Keratinocyte (primary cell): ENCODE measurements around a stretch of chr9.

CAGE:
- cytosol, long polyA minus RNA, result no peak
- cytosol, long polyA plus RNA, result no peak
- long polyA plus RNA, result no peak
- nucleus, long polyA minus RNA, result no peak
- nucleus, long polyA plus RNA, result no peak
Measured at GRCh38 chr9:134936250-134937122, 18.8 kb upstream of the FCN1 start.

CAGE:
- cytosol, long polyA minus RNA, result no peak
- cytosol, long polyA plus RNA, result no peak
- long polyA plus RNA, result no peak
- nucleus, long polyA minus RNA, result no peak
- nucleus, long polyA plus RNA, result no peak
Measured at GRCh38 chr9:135353430-135353834, 126.2 kb upstream of the PPP1R26 start.

DNA sequence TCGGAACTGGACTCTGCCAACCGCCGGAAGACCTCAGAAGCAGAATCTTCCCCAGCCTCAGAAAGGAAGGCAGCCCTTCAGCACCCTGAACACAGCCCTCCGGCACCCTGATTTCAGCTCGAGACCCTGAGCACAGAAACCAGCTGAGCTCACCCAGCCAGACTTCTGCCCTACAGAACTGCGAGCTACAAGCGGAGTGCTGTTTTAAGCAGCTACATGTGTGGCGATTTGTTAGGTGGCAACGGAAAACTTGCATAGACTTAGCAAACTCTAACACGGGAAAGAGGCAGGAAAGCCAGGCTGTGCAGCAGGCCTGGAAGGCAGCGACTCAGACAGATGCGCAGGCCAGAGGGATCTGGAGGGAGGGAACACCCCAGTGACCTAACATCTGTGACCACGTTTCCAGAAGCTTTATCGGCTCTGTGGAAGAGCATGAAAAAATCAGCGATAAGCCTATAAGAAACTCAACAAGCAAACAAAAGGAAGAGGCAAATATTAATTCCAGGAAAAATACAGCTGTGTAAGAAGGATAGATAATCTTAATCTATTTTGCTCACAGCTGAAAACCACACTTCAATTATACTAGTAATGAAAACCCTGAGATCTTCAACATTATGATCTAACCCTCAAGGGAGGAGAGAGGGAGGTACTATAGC, 11.0 kb downstream of the UBAC1 start:
CAGE:
- cytosol, long polyA minus RNA, result no peak
- cytosol, long polyA plus RNA, result no peak
- long polyA plus RNA, result no peak
- nucleus, long polyA minus RNA, result no peak
- nucleus, long polyA plus RNA, result no peak

DNA sequence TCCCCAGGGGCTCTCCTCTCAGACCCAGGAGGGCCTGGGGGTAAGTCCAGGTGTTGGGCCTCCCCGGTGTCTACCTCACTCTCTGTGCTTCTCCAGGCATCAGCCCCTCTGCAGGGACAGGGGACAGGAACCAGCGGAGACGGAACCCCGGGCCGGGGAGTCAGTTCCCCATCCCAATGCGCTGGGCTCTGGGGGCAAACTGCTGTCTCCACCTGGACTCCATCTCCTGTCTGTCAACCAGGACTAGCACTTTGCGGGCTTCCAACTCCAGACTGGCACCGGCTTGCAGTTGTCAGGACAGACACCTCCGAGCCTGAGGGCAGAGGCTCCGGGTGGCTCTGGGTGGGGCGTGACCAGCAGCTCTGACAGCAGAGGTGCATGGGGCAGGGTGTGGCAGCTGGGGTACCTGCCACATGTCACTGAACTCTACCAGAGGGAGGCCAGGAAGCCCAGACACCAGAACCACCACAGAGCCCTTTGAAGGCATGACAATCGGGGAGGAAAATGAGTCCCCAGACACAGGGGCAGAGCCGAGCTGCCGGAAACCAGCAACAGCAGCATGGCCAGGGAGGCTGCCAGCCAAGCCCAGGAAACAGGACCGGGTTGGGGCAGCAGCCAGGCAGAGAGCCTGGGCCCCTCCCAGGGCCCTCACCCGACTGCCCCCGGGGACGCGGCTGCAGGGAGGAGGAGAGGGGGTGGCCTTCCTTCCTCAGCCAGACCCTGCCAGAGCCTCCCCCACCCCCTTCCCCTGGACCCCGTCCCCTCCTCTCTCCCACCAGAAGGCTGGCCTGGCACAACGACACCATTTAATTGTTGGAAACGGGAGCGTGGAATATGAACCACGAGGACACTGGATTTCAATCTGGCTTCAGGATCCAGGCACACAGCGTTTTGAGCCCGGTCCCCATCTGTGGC, 17.9 kb upstream of the UBAC1 start:
CAGE:
- cytosol, long polyA minus RNA, result no peak
- cytosol, long polyA plus RNA, result no peak
- long polyA plus RNA, result no peak
- nucleus, long polyA minus RNA, result no peak
- nucleus, long polyA plus RNA, result no peak

GRCh38 chr9:136049549-136050134, 45.4 kb downstream of the NACC2 start:
CAGE:
- cytosol, long polyA minus RNA, result no peak
- cytosol, long polyA plus RNA, result no peak
- long polyA plus RNA, result no peak
- nucleus, long polyA minus RNA, result no peak
- nucleus, long polyA plus RNA, result no peak

DNA sequence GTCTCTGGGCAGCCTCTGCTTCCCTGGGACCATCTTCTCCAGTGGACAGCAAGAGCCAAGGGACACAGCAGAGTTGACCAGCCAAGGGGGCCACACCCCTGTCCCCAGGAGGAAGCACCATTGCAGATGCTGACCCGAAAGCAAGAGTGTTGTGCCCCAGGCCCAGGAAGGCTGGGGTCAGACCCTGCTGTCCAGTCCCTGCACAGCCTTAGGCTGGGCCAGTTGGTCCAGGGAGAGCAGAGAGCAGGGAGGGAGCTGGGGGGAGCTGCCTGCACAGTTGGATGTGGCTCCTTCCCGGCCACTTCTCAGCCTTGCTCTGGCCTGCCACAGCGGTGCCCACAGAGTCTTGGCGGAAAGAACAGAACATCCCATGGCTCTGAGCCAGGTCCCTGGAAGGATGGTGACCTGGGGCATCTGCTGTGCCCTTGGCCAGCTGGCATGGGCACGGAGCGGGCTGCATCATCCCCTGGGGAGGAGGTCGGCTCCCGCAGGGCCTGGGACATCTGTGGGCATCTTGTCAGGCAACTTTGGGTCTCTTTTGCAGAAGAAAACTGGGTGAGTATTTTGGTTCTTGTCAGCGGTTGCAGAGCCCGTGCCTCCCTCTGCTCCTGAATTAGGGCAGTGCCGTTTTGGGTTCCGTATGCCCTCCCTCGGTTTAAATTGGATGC, 10.2 kb upstream of the NACC2 start:
CAGE:
- cytosol, long polyA minus RNA, result no peak
- cytosol, long polyA plus RNA, result no peak
- long polyA plus RNA, result no peak
- nucleus, long polyA minus RNA, result no peak
- nucleus, long polyA plus RNA, result no peak

CAGE:
- cytosol, long polyA minus RNA, result no peak
- cytosol, long polyA plus RNA, result no peak
- long polyA plus RNA, result no peak
- nucleus, long polyA minus RNA, result no peak
- nucleus, long polyA plus RNA, result no peak
Measured at GRCh38 chr9:136218308-136219125, 13.6 kb upstream of the LHX3 start.

CAGE:
- cytosol, long polyA minus RNA, result no peak
- cytosol, long polyA plus RNA, result no peak
- long polyA plus RNA, result no peak
- nucleus, long polyA minus RNA, result no peak
- nucleus, long polyA plus RNA, result no peak
Measured at GRCh38 chr9:136297029-136297908, 6.6 kb downstream of the CCDC187 start.

GRCh38 chr9:136340509-136341074, 13.3 kb downstream of the GPSM1 start:
CAGE:
- cytosol, long polyA minus RNA, result no peak
- cytosol, long polyA plus RNA, result no peak
- long polyA plus RNA, result no peak
- nucleus, long polyA minus RNA, result no peak
- nucleus, long polyA plus RNA, result no peak

CAGE:
- cytosol, long polyA minus RNA, result no peak
- cytosol, long polyA plus RNA, result no peak
- long polyA plus RNA, result no peak
- nucleus, long polyA minus RNA, result no peak
- nucleus, long polyA plus RNA, result no peak
Measured at GRCh38 chr9:136354085-136355153, 9.1 kb downstream of the DNLZ start.

GRCh38 chr9:136395073-136395543, 4.9 kb downstream of the SNAPC4 start:
CAGE:
- cytosol, long polyA minus RNA, result no peak
- cytosol, long polyA plus RNA, result no peak
- long polyA plus RNA, result no peak
- nucleus, long polyA minus RNA, result no peak
- nucleus, long polyA plus RNA, result no peak

DNA sequence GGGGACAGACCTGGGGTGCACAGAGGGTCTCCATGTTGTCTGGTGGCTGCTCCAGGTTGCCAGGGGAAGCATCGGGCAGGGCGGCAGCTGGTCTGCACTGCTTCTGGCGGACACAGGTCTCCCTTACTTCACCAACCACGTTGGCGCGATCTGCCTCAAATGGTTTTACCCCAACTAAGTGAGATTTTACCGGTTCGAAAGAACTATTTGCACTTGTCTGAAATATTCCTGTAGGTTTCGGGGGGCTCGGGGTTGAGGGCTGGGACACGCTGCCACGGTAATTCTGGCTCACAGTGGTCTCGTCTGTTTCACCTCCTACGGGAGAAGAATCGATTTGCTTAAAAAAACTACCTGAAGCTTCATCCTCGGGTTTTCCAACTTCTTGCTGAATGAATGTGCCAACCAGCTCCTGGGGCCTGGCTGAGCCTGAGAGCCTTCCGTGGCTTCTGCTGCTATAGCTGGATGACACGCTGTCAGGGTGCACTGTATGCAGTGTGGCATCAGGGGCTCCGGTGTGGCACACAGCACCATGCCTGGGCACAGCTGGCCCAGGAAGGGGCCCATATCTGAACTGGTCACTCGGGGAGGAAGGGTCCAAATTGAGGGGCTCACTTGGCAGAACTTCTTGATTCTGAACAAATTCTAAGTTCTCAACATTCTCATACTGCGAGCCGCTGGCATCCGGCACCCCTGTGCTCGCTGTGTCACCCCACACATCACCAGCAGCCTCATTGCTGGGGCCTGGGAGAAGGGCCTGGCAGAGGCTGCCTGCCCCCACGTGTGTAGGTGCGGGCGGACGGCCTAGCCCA, 7.0 kb downstream of the SEC16A start:
CAGE:
- cytosol, long polyA minus RNA, result no peak
- cytosol, long polyA plus RNA, result no peak
- long polyA plus RNA, result no peak
- nucleus, long polyA minus RNA, result no peak
- nucleus, long polyA plus RNA, result no peak

DNA sequence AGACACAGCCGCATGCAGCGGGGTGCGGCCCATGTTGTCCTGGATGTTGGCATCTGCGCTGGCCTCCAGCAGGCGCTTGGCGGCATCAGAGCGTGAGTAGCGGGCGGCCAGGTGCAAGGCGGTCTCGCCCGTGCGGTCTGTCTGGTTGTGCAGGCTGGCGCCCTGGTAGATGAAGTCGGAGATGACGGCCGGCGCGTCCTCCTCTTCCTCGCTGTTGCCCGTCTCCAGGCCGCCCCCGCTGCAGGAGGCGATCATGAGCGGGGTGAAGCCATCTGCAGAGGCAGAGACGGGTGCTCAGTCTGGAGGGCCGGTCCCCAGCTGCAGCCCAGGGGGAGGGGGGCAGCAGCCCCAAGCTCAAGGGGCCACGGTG, 17.7 kb upstream of the SEC16A start:
CAGE:
- cytosol, long polyA minus RNA, result no peak
- cytosol, long polyA plus RNA, result no peak
- long polyA plus RNA, result no peak
- nucleus, long polyA minus RNA, result no peak
- nucleus, long polyA plus RNA, result no peak

DNA sequence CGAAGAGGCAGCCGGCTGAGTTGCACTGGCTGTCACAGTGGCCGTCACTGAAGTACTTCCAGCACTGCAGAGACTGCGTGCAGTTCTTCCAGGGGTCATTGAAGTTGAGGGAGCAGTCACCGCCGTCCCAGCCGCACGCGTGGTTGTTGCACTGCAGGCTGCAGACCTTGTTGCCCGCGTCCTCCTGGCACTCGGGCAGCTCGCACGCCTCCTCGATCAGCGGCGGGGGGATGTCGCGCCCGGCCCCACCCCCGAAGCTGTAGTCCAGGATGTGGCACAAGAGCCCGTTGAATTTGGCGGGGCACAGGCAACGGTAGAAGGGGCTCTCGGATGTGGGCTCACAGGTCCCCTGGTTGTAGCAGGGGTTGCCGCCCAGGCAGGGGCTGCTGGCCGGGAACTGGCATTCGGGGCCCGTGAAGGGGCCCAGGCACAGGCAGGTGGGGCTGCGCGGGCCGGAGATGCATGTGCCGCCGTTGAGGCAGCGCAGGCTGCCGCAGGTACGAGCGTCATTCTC, 22.6 kb upstream of the SEC16A start:
CAGE:
- cytosol, long polyA minus RNA, result no peak
- cytosol, long polyA plus RNA, result no peak
- long polyA plus RNA, result no peak
- nucleus, long polyA minus RNA, result no peak
- nucleus, long polyA plus RNA, result no peak

DNA sequence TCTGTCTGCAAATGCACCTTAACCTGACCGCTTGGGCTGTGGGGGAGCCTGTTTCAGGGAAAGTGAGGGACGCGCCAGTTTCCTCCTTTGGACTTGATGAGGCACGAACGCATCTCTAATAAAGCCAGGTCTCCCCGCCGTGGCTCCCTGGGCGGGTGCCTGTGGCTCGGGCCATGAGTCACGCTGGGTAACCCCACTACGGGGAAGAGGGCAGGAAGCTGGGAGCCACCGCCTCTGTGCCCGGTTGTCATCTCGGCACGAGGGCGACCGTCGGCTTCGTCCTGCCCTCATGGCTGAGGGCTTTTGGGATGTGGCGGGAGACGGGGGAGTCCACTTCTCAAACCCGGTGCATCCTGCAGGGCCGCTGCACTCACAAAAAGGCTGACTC, 12.1 kb downstream of the NOTCH1 start:
CAGE:
- cytosol, long polyA minus RNA, result no peak
- cytosol, long polyA plus RNA, result no peak
- long polyA plus RNA, result no peak
- nucleus, long polyA minus RNA, result no peak
- nucleus, long polyA plus RNA, result no peak

DNA sequence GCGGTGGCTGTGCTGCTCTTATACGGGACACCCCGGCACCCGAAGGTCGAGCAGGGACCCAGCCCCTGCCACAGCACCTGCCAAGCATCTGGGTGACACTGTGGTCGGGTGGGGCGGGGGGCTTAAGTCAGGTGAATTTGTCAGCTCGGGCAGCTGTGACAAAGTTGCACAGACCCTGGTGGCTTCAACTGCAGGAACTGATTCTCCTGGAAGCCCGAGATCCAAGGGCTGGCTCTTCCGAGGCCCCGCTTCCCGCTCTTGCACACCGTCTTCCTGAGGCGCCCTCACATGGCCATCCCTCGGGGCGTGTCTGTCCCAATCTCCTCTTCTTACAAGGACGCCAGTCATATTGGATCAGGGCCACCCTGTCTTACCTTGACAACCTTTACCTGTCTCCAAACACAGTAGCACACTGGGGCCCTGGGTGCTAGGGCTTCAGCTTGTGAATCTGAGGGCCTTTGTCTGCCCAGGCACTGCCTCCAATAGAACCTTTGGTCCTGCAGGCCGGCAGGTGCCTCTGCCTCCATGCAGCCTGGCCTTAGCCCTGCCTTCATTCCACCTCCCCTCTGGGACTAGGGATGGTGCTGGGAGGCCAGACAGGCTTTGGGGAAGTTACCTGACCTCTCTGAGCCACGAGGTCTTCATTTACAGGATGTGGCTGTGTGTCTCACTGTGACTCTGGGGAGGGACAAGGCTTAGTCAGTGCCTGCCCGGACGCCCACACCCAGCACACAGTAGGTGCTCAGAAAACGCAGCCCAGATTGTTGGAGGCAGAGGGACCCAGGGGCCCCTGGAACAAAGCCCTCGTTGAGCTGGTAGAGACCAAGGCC, 47.3 kb upstream of the EGFL7 start:
CAGE:
- cytosol, long polyA minus RNA, result no peak
- cytosol, long polyA plus RNA, result no peak
- long polyA plus RNA, result no peak
- nucleus, long polyA minus RNA, result no peak
- nucleus, long polyA plus RNA, result no peak

DNA sequence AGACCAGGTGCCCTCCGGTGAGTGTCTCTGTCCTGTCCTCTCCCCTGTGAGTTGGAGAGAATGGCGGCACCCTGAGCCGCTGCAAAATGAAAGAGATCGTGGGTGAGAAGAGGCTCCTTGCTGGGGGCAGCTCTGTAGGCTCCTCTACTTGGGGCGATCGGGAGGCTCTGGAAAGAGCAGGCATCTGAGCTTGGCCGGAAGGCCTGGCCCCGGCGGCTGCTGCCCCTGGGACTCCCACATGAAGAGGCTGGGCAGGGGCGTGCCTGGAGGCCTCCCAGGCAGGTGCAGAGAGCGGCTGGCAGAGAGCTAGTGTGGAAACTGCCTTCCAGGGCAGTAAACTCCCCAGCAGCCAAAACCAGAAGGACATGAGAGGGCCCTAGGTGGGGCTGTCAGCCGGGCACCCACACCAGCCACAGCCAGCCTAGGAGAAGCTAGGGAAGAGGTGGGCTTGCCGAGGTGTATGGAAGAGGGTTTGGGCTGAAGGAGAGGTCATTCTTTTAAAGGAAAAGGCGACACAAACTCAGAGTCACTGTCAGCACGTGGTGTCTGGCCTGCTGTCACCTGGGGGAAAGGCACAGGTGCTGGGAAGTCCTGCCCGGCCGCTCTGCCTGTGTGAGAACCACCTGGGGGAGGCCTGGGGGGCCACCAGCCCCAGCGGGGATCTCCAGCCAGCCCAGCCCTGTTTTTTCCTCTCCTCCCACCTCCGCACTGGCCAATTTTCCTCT, 44.9 kb upstream of the EGFL7 start:
CAGE:
- cytosol, long polyA minus RNA, result no peak
- cytosol, long polyA plus RNA, result no peak
- long polyA plus RNA, result no peak
- nucleus, long polyA minus RNA, result no peak
- nucleus, long polyA plus RNA, result no peak

DNA sequence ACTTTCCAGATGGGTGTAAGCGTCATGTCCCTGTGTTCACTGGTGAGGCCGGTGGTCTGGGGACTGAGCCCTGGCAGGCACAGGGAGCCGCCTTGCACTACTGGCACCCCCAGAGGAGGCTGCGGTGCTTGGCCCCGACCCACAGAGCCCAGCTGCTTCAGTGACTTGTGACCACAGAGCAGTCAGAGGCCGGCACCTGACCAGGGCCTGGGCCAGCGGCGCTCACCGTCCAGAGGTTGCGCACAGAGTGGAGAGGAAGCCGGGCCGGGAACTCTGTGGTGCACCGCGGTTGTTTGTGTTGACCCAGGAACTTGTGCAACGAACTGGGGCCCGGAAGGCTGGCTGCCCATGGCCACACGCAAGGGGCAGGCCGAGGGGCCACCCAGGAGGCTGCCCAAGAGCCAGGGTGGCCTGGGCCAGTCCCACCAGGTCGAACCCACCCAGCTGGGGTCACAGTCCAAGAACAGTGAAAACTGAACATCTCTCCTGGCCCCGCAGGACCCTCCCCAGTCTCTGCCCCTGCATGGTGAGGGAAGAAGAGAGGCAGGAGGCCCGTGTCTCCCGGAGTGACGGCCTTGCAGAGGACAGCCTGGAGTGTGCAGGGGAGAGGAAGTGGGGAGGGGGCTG, 42.9 kb upstream of the EGFL7 start:
CAGE:
- cytosol, long polyA minus RNA, result no peak
- cytosol, long polyA plus RNA, result no peak
- long polyA plus RNA, result no peak
- nucleus, long polyA minus RNA, result no peak
- nucleus, long polyA plus RNA, result no peak

DNA sequence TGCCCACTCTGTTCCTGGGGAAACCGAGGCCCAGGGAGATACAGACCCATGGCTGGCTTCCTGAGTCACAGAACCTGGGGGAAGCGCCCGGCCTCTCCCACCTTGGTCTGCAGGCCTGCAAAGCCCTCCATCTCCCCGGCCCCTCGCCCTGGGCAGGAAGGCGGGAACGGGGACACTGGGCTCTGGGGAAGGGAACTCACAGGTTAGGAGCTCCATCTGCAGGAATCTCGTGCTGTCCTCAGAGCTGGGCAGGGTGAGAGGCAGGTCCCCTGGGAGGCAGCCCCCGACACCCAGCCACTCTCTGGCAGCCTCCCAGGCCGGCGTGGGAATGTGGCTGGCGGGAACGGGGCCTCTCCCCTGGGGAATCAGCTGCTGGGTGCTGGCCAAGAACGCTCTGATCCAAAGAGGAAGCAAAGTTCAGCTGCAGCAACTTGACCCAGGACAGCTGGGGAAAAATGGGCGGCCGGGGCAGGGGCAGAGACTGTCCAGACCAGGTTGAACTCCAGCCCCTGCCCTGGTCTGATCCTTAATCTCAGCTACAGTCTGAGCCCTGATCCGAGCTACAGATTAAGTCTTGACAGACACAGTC, 37.6 kb upstream of the EGFL7 start:
CAGE:
- cytosol, long polyA minus RNA, result no peak
- cytosol, long polyA plus RNA, result no peak
- long polyA plus RNA, result no peak
- nucleus, long polyA minus RNA, result no peak
- nucleus, long polyA plus RNA, result no peak

CAGE:
- cytosol, long polyA minus RNA, result no peak
- cytosol, long polyA plus RNA, result no peak
- long polyA plus RNA, result no peak
- nucleus, long polyA minus RNA, result no peak
- nucleus, long polyA plus RNA, result no peak
Measured at GRCh38 chr9:136643801-136644803, 18.6 kb upstream of the EGFL7 start.